HCT116 (cell line): Measurements from ENCODE around the gene GPR88.

GRCh38 chr1:100009155-100010137, 28.4 kb upstream of the MFSD14A start:
- RRBS = no CpG with 5 or more reads among the region's 6 CpGs

- RRBS = no CpG with 5 or more reads among the region's 9 CpGs
These were observed 1.4 kb upstream of the CDC14A start for GRCh38 chr1:100351026-100351238.

DNA sequence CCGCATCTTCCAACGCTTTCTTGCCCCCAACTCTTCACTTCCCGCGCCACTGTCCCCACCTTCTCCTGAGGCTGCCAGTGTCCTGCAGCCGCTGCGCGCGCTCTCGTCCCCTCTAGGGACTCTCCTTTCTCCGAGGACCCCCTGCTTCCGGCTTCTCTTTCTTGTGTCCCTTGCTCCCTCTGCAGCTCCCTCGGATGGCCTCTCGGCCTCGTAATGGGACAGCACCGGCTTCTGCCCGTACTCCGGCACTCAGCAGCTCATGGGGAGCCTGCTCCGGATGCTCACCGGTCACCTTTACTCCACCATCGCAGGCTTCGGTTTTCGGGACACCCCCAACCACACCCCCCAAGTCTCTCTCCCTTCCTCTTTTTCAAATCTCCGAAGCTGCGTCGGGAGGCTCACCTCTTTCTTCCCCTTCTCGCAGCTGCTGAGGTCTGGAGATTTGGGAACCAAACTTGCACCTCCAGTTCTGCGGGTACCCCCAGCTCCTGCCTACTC, 763 bp downstream of the CDC14A start:
- RRBS = 2% methylated on average over 4 of the region's 27 CpGs

- RRBS = no CpG with 5 or more reads among the region's 1 CpG
These were observed 92.2 kb upstream of the GPR88 start for GRCh38 chr1:100445552-100446263.

GRCh38 chr1:100537987-100538588, at the start of gene GPR88:
GPR88 (plus strand) TSS chr1:100538139.
- RRBS = no CpG with 5 or more reads among the region's 9 CpGs

GRCh38 chr1:100582770-100583451, 45.0 kb downstream of the GPR88 start:
- RRBS = no CpG with 5 or more reads among the region's 2 CpGs

DNA sequence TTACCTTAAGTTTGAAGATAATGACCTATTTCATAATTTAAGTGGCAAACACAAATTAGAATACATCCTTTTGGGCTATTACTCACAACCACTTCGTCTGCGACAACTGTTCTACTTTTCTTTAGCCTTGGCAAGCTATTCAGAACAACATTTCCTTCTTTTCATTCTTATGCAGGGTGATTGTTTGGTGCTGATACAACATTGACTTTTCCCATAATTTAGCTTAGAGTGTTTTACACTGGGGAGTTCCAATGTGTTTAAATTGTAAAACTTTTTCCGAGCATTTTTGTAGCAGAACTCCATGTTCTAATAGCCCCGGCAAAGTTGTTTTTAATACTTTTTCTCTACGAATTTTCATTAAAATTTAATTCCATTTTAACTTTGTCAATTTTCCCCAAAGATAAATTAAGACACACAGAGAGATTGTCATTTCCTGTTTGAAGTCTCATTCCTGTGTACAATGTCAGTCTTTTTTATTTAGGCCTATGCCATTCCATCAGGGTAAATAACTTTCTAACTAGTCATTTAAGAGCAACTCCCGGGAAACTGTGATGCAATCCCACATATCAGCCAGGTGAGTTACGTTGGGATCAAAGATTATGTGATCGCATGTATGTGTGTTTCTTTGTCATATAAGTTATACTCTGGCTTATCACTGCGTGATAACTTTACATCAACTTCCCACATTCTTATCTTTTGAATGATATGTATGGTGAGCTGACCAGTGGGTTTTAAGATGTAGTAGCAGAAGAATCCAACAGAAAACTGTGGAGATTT, 86.3 kb upstream of the S1PR1 start:
- RRBS = no CpG with 5 or more reads among the region's 9 CpGs

DNA sequence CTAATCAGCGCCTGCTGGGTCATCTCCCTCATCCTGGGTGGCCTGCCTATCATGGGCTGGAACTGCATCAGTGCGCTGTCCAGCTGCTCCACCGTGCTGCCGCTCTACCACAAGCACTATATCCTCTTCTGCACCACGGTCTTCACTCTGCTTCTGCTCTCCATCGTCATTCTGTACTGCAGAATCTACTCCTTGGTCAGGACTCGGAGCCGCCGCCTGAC, 2.6 kb downstream of the S1PR1 start:
- RRBS = no CpG with 5 or more reads among the region's 9 CpGs

DNA sequence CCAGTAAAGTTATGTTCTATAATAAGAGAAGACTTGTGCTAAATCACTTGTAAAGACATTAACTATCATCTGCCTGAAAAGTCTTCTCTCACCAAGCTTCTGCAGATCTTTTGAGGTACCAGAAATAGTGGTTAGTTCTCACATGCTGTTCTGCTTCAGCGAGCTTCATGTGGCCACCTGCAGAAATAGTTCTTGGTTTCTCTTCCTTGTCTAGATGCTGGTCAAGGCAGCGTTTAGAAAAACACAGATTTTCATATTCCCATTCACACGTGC, 11.0 kb downstream of the S1PR1 start:
- RRBS = no CpG with 5 or more reads among the region's 3 CpGs

GRCh38 chr1:101264726-101265278, 28.0 kb downstream of the S1PR1 start:
- RRBS = no CpG with 5 or more reads among the region's 2 CpGs

GRCh38 chr1:101283915-101284498, 47.2 kb downstream of the S1PR1 start:
- RRBS = no CpG with 5 or more reads among the region's 18 CpGs

DNA sequence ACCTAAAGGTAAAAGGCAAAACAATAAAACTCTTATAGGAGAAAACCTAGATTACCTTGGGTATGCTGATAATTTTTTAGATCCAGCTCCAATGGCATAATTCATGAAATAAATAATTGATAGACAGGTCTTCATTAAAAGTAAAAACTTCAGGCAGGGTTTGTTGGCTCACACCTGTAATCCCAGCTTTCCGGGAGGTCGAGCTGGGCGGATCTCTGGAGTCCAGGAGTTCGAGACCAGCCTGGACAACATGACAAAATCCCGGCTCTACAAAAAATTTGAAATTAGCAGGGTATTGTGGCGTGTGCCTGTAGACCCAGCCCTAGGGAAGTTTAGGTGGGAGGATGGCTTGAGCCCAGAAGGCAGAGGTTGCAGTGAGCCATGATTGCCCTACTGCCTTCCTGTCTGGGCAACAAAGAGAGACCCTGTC, 239.1 kb downstream of the AMY1C start:
- RRBS = 95% methylated on average over 3 of the region's 6 CpGs

- RRBS = no CpG with 5 or more reads among the region's 25 CpGs
These were observed 914.6 kb downstream of the AMY1C start for GRCh38 chr1:104664199-104664761.

DNA sequence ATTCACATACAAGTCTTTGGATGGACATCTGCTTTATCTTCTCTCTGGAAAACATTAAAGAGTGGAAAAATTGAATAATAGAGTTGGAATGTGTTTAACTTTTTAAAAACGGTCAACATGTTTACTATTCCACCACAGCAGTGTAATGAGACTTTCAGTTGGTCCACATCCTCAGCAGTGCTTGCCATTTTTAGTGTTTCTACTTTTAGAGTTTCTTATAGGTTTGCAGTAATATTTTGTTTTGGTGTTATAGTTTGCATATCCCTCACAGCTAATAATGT, 1064.2 kb upstream of the PRMT6 start:
- RRBS = no CpG with 5 or more reads among the region's 1 CpG

- RRBS = no CpG with 5 or more reads among the region's 3 CpGs
These were observed 58.0 kb upstream of the PRMT6 start for GRCh38 chr1:106998249-106999062.

DNA sequence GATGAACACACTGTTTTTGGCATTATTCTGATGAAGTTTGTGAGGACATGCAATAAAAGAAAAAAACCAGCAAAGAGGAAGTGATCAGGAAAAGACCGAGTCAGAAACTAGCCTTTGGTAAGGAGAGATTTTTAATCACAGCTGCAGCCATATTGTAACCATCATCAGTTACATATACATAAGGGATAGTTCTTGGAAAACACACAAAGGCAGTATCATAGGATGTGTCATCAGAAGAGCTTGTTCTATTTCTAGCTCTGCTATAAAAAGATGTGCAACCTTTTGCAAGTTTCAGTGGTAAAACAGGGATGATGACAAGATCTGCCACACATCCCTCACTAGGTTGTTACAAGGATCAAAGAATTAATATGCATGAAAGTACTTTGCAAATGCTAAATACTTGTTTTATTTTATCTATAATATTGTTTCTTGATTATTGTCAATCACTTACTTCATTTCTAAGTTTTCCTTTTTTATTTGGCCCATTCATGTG, 342.0 kb downstream of the VAV3 start:
- RRBS = no CpG with 5 or more reads among the region's 1 CpG

DNA sequence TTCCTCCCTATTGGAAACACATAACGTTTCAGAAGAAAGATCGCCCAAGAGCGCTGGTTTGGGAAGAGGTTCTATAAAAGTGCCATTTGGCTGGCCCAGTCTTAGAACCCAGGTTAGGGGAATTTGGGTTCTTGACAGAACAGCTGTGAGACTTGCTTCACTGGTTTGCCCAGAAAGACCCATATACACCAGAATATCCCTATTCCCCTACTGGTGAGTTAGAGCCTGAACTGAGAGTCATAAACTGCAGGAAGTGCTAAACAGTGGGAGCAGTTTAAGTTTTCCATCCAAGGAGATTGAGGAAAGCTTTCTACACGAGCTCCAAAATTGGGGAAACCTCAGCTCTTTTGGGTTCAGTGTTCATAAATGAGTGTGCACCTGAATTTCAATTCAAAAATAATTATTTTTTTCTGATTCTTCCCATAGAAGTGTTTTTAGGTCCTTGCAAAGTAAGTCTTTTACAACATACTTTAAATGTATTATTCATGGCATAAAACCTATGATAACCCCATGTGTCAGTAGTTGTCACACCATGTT, 275.2 kb downstream of the VAV3 start:
- RRBS = no CpG with 5 or more reads among the region's 4 CpGs

DNA sequence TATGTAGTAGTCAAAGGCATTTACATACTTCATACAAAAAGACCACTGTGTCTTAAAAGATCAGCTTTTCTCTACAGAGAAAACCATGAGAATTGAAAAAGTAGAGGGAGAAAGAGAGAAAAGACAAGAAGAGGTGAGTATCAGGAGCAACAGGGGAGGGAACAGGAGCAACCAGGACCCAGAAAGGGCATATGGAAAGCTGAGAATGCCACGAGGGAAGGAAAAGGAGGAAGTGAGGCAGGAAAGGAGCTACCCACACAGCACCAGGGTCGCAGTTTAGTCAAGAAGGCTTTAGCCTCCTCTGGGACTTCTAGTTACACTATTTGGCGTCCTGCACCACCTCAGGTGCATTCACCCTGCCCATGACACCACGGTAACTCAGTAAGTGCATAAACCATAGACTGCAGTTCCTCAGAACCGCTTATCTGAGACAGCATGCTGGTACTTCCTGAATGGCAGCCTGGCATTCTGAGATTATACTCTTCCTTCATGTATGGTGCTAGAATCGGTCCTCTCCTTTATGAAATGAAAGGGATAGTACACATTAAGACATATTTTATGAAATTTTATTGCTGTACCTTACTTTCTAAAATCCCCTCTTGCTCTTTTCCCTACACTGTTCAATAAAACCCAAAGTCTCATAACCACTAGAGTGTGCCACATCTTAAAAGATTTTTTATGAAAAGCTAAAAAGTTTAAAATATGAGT, 67.5 kb downstream of the VAV3 start:
- RRBS = no CpG with 5 or more reads among the region's 6 CpGs

GRCh38 chr1:107964282-107965038, 520 bp downstream of the VAV3 start:
- RRBS = 97% methylated on average over 12 of the region's 68 CpGs

DNA sequence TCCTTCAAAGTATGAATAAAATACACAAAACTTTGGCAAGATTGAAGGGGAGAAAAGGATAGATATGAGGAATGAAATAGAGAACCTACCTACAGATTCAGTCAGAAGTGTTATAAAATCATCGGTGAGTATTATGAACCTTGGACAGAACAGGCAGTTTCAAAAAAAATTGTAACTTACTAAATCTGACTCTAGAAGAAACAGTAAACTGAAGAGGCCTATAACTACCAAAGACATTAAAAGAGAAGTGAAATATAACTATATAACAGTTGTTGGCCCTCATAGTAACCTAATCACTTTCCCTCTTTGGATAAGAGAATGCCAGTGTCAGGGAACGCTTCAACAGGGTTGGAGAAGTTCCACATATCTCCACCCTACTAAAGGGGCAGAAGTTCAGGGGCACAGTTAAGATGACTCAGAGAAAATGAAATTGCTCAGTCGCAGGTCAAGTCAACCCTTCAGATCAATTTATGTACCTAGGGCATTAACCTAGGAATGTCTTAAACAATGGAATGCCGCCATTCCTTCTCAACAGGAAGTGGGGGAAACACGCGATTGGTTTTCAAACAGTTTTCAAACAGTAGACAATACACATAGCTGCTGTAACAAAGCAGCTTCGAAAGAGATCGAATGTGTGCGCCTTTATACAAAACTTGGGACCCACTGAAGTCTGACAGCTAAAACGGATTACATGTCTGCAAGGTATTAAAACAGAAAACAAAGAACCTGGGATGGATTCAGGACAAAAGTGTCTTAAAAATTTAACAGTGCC, 1.0 kb downstream of the SLC25A24 start:
- RRBS = no CpG with 5 or more reads among the region's 10 CpGs